ENCODE measurements around a stretch of chr4.

DNA sequence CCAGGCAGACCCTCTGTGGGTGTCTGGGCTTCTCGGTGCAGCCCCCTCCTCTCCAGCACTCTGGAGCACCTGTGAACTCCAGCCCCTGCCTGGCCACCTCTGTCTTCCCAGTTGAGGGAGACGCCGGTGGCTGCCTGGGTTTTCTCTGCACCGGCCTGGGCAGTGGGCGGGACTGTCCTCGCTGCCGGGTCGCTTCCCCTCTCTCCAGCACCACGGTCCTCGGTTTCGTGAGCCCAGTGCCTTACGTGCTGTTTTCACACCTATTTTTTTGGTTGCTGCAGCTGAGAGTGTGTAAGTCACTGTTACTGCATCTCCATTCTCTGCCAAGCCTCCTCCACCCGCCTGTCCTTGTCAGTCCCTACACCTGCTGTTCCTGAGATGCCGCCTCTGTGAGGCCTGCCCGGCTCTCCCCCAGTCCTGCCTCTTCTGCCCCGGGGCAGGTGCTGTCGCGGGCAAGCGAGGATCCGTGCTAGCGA lies 2.5 kb upstream of the FGFRL1 start:
- PRO-cap: no peak

DNA sequence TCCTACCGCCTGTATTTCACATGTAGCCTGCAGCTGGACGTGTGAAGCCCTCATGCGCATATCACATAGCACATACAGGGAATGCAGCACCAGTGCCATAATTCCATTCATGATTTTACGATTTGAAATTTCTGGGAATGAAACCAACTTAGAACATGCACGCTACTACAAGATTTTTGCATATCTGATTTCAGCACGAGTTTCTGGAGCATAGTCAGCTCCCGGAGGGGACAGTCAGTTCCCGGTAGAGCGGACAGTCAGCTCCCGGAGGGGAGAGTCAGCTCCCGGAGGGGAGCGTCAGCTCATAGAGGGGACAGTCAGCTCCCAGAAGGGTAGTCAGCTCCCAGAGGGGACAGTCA lies 41.8 kb downstream of the FGFRL1 start:
- PRO-cap: no peak

- PRO-cap: no peak
Observed at GRCh38 chr4:1160194-1160725, 12.1 kb downstream of the SPON2 start.

DNA sequence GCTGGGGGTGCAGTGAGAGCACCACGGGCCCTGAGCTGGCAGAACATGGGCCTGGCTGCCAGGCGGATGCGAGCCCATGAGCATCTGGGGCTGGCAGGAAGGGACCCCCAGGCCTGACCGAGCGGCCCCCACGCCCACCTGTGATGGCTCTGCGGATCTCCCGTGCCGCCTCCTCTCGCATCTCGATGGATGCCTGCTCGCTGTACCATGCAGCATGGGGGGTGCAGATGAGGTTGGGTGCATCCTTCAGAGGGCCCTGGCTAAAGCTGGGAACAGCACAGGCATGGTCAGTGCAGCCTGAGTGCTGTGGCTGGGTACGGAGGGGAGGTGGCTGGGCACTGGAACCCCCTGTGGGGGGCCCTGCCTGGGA lies 35.6 kb downstream of the CTBP1 start:
- PRO-cap: no peak

- PRO-cap: no peak
Observed at GRCh38 chr4:1214589-1215914, 33.9 kb downstream of the CTBP1 start.

GRCh38 chr4:1216856-1217704 lies 31.9 kb downstream of the CTBP1 start:
- PRO-cap: no peak

DNA sequence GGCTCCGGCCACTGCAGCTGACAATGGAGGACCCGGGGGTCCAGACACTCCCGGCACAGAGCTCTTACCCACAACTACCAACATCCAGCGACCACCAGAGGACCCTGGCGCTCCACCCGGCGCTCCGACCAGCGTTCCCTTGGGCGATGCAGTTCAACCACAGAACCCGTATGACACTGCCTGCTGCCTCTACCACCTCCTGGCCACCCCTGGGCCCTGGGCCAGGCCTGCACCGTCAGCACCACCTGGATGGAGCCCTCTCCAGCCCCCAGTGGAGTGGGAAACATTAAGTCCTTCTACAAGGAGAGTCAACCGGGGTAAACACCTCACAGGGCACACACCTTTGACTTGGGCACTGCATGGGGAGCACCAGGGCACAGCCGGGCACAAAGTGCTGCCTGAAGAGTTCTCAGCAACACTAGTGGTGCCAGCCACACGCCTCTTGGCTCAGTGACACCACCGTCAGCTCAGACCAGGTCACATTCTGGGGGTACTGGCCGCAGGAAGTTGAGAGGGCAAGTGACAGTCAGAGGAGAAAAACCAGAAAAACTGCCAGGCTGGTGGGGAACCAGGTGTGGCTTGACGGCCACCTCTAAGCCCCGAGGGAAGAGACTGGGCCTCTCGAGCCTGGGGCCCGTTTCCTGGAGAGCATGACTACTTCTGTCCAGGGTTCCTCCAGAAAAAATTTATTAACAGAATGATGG lies 2.6 kb downstream of the CTBP1 start:
- PRO-cap: no peak

DNA sequence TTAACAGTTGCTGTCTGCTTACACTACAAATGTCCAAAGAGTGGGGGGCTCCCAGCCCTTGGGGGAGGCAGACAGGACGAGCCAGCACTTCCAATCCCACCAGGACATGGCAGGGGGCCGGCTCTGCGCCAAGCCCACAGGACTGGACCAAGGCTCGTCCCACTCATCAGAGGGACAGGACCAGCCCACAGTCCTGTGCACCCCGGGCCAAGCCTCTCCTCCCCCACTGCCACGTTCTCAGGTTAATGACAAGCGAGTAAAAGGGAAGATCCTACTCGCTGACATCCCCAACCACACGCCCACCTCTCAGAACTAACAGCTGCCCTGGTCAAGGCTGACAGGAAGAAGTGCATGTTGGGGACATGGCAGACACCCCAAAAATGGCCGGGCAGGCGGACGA lies 2.1 kb downstream of the CTBP1 start:
- PRO-cap: no peak

DNA sequence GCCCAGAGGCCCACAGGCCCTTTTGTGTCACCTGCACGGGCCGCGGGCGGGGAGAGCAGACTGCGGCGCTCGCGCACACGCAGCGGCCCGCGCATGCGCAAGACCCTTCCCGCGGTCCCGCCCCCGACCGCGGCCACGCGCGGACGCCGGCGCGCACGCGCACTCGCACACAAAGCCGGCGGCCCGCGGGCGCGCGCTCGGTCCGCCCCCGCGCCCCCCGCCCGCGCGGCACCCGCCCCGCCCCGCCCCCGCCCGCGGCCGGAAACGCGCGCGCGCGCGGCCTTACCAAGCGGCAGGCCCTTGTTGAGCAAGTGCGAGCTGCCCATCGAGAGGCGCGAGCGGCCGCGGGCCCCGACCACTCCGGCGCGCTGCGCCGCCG lies 311 bp downstream of the CTBP1 start:
- PRO-cap: bidirectional peak, plus-strand start at position 263 of the sequence, minus-strand start at position 77 of the sequence

DNA sequence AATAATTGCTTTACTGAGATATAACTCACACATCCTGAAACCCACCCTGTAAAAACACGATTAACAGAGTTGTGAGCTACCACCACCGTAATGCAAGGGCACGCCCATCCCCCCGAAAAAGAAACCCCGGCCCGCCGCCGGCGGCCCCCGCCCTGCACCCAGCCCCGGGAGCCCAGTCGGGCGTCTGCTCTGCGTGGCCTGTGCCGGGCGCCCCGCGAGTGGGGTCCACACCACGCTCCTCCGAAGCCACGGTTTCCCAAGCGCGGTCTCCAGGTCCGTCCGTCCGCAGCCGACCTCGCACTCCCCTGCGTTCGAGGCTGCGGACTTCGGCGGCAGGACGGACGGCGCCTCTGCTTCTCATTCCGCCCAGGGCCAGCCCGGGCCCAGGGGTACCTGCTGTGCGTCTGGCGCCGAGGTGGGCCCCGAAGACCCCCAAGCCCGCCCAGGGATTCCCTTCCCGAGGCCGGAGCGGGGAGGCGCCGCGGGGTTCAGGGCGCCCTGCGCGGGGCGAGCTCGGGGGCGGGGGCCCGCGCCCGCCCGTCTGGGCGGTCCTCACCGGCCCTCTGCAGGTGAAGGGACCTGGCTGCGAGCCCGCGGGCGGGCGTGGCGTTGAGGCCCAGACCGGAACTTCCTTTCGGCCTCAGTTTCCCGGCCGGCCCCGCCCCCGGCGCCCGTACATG lies 713 bp upstream of the UVSSA start:
- PRO-cap: unidirectional peak, minus-strand start at position 385 of the sequence; bidirectional peak, plus-strand start outside the sequence, minus-strand start at position 565 of the sequence

GRCh38 chr4:1578614-1578843 lies 105.6 kb downstream of the FAM53A start:
- PRO-cap: no peak

- PRO-cap: no peak
Observed at GRCh38 chr4:1667232-1667754, 16.8 kb downstream of the FAM53A start.

- PRO-cap: no peak
Observed at GRCh38 chr4:1721838-1722678, 737 bp downstream of the TACC3 start.

DNA sequence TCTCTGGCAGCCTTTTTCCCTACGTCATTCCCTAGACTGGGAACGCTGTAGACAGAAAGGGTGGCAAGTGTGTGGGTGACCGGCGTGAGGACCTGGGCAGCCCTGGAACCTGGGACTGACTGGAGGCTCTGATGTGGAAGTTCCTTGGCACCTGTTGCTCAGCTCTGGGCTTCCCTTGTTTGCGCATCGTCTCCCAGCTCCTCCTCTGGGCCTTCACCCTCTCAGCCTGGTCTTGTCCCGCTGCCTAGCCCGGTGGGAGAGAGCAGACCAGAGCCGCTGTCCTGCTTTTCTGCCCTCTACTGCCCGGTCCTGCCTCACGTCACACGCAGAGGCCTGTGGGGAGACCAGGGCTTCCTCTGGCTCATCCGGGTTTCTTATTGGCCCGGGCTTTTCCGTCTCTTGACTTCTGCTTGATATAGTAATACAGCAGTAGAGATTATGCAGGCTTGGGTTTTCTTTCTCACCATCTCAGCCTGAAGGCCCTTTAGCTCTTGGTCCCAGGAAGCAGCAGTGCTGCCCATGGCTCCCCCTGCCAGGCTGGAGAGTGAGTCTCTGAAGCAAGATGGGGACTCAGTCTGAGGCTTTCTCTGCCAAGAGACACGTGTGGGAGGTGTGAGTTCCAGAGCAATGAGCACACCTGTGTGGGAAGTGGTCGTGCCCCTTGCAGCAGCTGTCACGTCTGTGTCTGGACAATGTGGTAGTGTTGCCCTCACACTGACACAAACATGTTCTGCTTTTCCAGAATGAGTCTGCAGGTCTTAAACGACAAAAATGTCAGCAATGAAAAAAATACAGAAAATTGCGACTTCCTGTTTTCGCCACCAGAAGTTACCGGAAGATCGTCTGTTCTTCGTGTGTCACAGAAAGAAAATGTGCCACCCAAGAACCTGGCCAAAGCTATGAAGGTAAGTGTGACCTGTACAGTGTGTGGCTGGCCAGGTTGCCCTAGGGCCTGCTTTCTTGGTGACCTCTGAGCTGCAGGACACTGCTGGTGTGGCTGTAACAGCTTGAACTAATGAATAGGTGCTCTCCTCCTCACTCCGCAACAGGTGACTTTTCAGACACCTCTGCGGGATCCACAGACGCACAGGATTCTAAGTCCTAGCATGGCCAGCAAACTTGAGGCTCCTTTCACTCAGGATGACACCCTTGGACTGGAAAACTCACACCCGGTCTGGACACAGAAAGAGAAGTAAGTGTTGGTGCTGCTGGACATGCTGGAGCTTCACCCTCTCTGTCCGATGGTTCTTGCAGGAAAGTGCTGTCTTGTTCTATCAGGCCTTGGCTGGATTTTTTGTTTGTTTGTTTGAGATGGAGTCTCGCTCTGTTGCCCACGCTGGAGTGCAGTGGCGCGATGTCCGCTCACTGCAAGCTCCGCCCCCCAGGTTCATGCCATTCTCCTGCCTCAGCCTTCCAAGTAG lies 1.9 kb downstream of the TACC3 start:
- PRO-cap: bidirectional peak, plus-strand start at position 862 of the sequence, minus-strand start at position 779 of the sequence

DNA sequence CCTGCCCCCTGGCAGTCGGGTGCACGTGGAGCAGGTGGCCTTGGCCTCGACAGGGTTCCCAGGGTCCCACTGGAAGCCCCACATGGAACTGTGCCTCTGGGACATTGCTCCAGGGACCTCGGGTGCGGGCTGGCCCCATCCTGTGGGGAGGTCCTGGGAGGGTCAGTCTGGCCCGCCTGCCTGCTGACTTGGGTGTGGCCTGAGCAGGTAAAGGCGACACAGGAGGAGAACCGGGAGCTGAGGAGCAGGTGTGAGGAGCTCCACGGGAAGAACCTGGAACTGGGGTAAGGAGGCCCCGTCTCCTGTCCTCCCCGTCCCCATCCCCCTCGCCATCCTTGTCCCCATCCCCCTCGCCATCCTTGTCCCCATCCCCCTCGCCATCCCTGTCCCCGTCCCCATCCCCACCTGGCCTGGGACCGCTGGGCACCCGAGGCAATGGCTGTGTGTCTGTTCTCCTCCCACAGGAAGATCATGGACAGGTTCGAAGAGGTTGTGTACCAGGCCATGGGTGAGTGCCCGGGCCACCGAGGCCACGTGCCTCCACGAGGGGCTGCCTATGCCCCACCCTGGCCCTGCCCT lies 18.3 kb downstream of the TACC3 start:
- PRO-cap: no peak

DNA sequence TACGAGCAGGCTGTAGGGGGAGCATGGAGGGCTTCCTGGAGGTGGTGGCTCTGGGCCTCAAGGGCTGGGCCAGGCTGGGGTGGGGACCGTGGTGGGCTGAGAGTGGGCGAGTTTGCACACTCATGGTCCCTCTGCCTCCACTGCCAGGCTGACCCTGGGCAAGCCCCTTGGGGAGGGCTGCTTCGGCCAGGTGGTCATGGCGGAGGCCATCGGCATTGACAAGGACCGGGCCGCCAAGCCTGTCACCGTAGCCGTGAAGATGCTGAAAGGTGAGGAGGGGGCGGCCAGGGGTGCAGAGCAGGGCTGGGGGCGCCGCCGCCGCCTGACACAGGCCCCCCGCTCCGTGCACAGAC lies 12.1 kb downstream of the FGFR3 start:
- PRO-cap: no peak

GRCh38 chr4:1842948-1843643 lies 12.9 kb downstream of the LETM1 start:
- PRO-cap: no peak

- PRO-cap: no peak
Observed at GRCh38 chr4:1859117-1859697, 3.3 kb upstream of the LETM1 start.

- PRO-cap: bidirectional peak, plus-strand start at chr4:1870551, minus-strand start at chr4:1870401
Observed at GRCh38 chr4:1870366-1870674, 873 bp upstream of the NSD2 start.

DNA sequence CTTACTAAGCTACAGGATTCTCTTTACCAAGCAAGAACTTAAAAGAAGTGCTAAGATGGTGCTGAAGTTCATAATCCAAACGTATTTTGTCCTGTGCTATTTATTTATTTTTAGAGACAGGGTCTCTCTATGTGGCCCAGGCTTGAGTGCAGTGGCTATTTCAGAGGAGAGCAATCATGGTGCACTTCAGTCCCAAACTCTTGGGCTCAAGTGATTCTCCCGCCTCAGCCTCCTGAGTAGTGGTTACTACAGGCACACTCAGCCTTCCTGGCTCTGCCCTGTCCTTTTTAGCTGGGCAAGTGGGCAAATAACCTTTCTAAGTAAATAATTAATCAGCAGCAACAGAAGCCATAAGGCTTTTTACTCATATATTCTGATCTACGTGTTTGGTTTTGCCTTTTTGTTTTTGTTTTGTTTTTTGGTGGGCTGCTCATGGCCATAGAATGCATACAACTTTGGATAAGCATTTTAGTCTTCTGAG lies 2.6 kb downstream of the NSD2 start:
- PRO-cap: unidirectional peak, minus-strand start at position 208 of the sequence; unidirectional peak, minus-strand start at position 260 of the sequence